Mesenchymal stem cell of the bone marrow (primary cell): ENCODE data around the genes GPR119 and RBMX2.

GRCh38 chrX:127255770-127256124 is 436.2 kb downstream of the PRR32 start:
- CAGE, long polyA plus RNA, result no peak

DNA sequence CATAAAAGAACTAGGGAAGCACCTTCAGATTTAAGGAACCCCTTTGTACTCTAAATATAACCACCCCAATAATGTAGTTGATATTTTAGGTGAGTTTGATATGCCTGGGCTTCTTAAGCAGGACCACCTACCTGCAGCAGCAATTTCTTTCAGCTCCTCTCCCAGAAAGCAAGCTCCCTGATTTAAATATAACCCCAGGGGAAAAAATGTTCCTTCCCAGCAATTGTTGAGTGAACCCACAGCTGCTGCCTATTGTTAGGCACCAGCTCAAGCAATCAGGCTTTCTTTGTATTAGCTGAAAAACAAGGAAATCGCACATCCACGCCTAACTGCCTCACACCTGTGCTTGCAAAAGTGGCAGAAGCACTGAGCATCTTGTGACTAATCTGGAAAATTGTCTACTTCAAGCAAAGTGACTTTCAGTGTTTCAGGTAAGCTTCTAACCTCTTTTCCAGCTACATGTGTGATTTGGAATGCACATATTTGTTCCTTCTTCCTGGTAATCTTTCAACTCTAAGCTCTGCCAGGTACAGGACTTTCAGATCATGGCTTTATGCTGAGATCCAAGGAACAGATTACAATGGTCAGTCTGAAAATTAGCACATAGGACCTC is 432.2 kb downstream of the SMARCA1 start:
- CAGE, long polyA plus RNA, result no peak

DNA sequence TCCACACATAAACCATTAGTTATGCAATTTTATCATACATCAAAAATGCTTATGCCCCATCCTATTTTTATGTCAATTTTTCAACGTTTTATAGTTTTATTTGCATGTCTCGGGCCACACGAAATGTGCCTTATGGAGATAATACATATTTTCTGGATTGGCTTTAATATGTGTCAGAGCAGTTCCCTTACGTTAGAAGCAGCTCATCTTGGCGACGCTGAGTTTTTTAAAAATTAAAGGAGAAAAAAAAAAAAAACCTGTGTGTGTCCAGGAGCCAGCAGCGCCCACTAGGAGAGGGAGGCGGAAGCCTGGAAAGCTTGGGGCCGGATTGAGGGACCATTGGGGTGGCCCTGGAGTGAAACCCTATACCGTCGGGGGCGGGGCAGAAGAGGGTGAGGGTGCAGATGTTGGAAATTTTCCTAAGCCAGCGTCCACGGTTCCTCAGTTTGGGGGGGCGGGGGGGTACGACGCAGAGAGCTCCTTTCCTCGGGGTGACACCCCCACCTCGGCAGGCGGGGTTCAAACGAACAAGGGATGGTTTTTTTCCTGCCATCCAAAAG is 1.1 kb downstream of the SMARCA1 start:
- CAGE, long polyA plus RNA, result no peak

DNA sequence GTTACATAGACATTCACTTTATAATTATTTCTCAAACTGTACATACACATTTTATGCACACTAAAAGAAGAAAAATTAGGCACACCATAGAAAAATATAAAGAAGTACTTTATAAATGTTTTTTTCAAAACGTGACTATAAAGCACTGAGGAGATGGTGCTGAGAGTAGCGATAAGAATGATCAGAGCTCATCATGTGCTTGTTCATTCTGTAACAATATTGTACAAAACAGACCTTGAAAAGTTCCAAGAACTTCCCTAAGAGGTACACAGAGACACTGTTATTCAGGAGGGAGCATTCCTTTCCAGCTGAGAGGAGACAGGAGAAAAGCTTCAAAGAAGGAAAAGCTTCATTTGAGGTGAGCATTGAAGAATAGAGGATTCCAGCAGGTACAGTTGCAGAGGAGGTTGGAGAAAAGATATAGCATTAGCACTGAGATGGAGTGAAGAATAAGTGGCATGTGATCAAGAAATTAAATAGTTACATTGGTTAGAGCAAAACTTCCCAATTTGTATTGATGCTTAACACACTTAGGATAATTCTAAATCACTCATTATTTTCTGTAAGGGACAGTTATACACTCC is 7.5 kb upstream of the OCRL start:
- CAGE, long polyA plus RNA, result no peak

GRCh38 chrX:129557812-129558336 is 17.8 kb downstream of the OCRL start:
- CAGE, long polyA plus RNA, result no peak

GRCh38 chrX:129686494-129686889 is 31.7 kb upstream of the APLN start:
- CAGE, long polyA plus RNA, result no peak

DNA sequence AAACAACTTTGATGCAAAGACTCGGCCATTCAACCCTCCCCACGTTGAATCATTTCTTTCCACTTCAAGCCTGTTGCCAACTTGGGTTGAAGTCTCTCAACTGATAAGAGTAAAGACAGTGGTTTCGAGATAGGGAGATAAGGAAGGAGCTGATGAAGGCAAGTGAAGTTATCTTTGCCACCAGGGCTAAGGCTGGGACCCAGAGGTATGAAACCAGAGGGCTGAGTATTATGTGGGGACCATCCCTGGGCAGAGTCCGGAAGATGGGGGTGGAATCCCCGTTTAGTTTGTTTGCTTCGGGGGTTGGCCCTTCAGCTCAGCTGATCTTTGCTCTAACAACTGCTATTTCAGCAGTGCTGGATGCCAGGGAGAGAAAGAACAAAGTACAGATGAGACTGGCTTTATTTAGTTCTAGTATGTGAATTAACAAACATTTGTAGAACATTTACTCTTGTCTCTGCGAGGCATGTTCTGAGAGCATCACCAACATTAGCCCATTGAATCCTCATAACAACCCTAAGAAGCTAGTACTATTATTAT is 2.2 kb upstream of the XPNPEP2 start:
- CAGE, long polyA plus RNA, result no peak

DNA sequence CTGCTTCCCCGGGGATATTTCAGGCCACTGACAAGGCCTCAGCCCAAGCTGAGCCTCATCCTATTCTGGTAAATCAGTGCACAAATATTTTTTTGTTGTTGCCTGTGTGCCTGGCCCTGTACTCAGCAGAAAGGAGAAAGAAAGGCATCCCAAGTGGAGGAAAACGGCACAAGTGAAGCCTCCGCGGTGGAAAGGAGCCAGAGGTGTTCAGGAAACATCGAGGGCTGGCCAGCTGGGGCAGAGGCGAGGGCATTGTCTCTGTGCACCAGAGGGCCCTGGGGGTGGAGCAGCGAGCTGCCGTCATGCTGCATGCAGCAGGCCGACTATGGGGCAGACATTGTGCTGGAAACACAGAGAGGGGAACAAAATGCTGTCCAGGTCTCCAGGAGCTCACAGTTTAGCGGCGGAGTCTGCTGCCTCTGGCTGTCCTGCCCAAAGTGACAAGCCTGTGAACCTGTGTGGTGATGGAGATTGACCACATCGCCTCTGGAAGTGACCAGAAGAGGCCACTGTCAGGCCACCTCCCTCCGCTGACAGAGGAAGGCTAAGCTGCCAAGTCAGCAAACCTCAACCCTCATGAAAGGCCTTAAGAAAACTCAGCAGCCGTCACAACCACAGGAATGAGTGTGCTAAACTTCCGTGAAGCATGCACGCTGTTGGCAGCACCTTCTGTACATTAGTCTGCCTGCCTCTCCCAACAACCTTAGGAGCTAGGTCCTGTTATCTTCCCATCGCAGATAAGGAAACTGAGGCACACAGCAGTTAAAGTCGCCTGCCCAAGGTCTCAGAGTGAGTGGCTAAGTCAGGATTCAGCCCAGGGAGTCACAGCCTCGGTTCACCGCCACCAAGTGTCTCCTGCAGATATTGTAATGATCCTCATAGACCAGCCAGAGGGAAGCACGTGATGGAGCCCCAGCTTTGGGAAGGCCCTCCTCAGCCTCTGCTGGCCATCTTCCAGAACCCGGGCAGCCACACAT is 20.1 kb upstream of the SASH3 start:
- CAGE, long polyA plus RNA, result no peak

- CAGE, long polyA plus RNA, result no peak
These were observed 8.6 kb downstream of the SASH3 start for GRCh38 chrX:129788413-129788612.

- CAGE, long polyA plus RNA, result no peak
These were observed 13.8 kb downstream of the SASH3 start for GRCh38 chrX:129793318-129794126.

DNA sequence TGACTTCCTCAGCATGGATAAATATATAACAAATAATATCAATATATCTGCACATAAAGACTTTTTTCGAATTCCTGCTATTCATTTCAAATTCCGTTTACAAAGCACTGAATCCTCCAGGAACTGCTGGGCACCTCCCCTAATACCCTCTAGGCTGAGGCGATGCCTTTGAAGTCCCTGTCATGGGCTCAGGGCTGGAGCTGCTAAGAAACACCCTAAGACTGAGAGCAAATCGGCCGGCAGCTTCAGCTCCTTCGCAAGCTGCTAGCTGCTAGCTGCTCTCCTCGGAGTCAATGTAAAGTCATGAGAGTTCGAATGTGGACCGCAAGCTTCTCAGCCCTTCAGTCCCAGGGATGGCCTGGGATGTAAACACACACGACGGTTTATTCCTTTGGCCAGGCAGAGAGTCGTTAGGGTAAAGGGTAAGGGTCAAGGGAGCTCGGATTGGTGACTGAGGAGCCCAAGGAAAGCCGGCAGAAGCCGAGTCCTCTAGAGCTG is 3.3 kb upstream of the BCORL1 start:
- CAGE, long polyA plus RNA, result no peak

- CAGE, long polyA plus RNA, result no peak
These were observed 2.5 kb upstream of the BCORL1 start for GRCh38 chrX:129979939-129980375.

DNA sequence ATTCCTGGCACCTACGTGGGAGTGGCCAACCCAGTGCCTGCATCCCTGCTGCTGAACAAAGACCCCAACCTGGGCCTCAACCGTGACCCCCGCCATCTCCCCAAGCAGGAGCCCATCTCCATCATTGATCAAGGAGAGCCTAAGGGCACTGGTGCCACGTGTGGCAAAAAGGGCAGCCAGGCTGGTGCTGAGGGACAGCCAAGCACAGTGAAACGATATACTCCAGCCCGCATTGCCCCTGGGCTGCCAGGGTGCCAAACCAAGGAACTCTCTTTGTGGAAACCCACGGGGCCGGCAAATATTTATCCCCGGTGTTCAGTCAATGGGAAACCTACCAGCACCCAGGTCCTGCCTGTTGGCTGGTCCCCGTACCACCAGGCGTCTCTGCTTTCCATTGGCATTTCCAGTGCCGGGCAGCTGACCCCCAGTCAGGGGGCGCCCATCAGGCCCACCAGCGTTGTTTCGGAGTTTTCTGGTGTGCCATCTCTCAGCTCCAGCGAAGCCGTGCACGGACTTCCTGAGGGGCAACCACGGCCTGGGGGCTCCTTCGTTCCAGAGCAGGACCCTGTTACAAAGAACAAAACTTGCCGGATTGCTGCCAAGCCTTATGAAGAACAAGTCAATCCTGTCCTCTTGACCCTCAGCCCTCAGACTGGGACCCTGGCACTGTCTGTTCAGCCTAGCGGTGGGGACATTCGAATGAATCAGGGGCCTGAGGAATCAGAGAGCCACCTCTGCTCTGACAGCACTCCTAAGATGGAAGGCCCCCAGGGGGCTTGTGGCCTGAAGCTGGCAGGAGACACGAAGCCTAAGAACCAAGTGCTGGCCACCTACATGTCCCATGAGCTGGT is 32.7 kb downstream of the BCORL1 start:
- CAGE, long polyA plus RNA, result no peak

DNA sequence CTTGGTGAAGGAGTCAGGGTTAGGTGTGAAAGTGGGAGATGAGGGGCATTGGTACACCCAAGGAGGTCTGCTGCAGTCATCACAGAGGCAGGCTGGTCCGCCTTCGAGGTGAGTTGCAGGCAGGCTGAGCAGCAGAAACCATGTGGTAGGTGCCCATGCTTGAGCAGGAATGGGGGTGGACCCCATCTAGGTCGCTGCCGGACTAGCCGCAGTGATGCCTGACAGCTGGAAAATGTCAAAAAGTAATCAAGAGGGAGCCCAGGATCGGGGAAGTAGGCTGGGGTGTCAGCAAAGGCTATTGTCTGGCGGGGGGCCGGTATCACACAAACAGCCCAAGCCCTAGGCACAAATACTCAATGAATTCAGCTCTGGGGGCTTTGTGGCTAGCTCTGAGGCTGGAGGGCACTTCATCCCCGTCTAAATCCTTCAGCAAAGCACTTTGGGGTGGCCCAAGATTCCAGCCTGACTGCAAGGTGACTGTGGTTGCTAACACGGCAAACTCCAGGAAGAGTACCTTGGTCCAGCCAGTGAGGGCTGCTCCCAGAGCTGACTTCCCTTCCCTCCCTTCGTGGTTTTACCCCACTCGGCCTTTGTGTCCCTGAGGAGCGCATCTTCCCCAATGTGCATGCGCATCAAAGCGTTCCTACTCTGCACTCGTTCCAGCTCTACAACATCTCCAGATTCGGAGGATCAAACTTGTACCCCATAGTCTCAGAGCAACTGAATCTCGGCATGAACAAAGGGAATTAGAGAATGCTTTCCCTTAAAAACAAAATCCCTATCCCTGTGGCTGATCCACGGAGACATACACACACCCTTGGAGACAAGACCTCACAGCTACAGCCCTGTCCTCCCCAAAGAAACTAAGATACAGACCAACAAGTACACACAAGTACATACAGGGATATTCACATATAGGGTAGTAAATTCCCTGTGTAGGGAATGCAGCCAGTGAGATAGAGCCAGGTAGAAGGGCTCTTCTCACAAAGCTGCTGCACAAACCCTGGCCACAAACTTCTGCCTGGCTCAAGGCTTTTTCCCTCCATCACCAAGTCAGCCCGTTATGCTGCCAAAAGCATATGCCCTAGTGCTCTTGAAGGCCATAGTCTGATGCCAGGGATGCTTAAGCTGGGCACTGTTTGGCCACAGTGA is 44.5 kb downstream of the ELF4 start:
- CAGE, long polyA plus RNA, result no peak

DNA sequence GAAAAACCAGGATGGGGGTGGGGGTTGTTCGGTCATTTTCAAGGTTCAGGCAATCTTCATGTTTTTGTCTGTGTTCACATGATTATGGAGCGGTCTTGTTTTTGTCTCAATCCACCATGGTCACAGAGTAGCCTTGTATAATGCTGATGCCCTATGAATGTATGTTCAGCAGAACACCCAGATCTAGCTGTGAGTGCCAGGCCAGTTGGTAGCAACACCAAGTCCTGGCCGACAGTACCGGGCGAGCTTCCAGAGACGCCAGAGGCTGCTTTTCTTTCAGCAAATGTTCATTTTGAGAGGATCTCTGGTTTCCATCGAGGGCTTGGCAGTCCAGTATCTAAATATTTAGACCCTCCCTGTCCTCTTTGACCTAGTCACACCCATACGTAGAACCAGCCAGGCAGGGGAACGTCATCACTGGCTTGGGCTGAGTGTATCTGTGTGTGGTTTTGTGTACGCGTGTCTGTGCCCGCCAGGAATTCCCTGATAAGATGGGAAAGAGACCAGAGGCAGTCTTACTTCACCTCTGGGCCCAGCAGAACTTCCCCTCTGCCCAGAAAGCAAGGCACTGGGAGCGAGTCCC is 14.7 kb upstream of the ELF4 start:
- CAGE, long polyA plus RNA, result no peak

DNA sequence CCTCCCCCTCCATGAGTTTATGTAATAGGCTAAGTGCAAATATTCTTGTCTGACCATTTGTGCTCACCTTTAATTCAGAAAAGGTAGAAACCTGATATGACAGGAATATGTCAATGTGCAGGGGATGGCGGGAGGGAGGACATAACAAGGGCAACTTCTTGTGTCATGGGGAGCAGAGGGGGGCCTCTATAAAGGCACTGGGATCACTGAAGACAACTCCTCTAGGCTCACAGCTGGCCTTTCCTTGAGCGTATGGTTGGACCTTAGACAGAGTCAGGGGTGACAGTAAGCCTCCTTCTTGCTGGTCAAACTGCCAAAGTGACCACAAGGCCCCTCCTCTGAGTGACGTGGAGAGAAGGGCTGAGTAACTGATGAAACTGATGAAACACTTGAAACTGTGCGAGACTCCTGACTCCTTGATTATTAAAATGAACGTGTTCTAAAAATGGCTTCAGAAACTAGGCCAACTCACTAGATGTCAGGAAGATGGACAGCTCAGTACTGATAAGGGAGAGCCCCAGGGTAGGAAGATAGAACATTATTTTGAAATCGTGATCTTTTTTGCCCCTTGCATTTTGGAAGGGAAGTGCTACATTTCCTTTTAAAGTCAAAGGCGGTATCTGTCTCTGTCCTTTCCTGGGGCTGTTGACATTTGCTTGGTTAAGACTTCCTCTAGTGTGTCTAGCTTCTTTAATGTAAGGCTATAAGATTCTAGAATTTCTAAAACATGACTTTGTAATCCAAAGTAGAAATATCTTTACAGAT is 1.5 kb downstream of the RAB33A start:
- CAGE, long polyA plus RNA, result no peak

DNA sequence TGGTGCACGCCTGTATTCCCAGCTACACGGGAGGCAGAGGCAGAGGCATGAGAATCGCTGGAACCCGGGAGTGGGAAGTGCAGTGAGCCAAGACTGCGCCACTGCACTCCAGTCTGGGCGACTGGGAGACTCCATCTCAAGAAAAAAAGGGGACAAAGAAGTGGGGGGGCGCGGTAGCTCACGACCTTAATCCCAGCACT is 12.3 kb downstream of the ZNF280C start:
- CAGE, long polyA plus RNA, result no peak

GRCh38 chrX:130385498-130385927 is at the start of gene GPR119:
Gene GPR119 (minus strand): TSS chrX:130385674.
- CAGE, long polyA plus RNA, result no peak

DNA sequence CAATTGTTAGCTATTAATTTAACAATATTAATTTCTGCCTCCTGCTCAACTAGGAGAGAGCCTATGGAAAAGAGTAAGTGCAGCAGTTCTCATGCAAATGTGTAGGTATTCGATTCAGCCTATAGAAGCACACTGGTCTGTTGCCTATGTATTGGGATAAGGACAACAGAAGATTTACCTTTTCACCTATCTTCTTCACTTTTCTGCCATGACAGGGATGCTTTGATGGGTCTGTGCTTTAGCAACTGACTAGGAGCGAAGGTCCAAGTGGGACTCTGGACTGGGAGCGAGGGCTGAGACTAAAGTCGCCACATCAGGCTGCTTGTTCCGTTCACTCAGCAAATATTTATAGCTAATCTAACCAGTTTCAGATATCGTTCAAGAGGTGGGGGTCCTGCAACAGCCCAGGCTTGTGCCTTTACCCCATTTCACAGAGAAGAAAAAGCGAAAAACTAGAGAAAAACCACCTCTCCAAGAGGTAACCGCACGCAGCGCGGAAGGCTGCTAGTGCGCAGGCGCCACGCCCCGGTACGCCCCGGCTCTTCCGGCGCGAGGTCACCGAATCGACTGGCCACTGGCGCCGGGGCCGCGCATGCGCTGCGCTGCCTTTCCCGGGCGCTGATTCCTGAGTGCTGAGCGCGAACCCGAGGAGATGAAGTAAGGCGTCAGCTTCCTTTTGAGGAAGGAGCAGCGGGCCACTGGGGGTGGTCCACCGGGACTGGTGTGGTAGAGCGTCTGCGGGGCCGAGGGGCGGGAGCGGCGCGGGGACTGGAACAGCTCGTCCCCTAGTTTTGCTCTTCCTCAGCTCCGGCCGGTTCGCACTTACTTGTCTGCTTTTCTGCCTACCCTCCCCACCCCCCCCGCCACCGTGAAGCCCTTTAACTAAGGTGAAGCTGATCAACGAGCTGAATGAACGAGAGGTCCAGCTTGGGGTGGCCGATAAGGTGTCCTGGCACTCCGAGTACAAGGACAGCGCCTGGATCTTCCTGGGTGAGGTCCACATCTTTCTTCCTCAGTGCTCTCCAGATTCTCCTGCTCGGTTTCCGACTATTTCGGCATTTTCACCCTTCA is at the start of gene RBMX2:
RBMX2 (plus strand) TSS at position 607 of the 1,071 bp plus-strand sequence.
- CAGE, long polyA plus RNA, result no peak

GRCh38 chrX:130523748-130524659 is 122.2 kb downstream of the RBMX2 start:
- CAGE, long polyA plus RNA, result no peak